ENCODE results near the genes ABHD4, REM2, PRMT5 and HOMEZ.

DNA sequence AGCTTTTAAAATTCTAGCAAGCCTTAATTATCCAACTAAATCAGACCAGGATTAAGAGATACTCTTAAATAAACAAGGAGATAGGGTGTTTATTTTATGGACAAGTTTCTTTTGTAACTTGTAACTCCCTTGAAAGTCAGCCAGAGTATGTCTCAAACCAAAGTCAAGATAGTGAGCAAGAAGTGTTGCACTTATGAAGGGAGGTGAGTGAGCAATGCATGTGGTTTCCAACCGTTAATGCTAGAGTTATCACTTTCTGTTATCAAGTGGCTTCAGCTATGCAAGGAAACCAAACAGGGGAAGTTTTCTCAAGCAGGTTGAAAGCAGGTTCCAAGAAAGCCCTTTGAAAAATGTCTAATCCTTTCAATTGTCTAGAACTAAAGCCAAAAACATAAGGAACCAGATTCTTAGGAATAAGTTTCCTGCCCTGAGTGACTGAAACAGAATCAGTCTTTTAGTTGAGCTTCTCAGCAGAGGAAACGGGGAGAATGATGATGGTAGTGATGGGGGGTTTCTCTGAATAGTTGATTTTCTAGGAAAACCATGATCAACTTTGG is 128.5 kb downstream of the DAD1 start:
- RRBS, result no CpG with 5 or more reads among the region's 2 CpGs

GRCh38 chr14:22481556-22482530 is 107.2 kb downstream of the DAD1 start:
- RRBS, result no CpG with 5 or more reads among the region's 9 CpGs

GRCh38 chr14:22493583-22494483 is 95.2 kb downstream of the DAD1 start:
- RRBS, result no CpG with 5 or more reads among the region's 5 CpGs

- RRBS, result no CpG with 5 or more reads among the region's 13 CpGs
These were observed 80.2 kb downstream of the DAD1 start for GRCh38 chr14:22508487-22509648.

DNA sequence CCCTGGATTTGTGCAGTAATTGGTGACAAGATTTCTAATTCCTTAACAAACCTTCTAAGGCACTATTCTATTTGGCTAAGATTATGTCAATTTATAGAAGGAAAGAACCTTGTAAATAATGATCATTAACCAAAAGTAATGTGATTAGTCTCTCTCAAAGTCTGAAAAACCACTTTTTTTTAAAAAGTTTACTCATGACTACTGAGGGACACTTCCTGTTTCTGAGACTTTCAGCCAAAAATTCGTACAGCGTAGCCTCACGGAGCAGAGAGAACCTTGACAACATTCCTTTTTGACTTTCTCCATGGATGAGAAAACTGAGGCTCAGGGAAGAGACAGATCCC is 68.3 kb downstream of the DAD1 start:
- RRBS, result no CpG with 5 or more reads among the region's 3 CpGs

DNA sequence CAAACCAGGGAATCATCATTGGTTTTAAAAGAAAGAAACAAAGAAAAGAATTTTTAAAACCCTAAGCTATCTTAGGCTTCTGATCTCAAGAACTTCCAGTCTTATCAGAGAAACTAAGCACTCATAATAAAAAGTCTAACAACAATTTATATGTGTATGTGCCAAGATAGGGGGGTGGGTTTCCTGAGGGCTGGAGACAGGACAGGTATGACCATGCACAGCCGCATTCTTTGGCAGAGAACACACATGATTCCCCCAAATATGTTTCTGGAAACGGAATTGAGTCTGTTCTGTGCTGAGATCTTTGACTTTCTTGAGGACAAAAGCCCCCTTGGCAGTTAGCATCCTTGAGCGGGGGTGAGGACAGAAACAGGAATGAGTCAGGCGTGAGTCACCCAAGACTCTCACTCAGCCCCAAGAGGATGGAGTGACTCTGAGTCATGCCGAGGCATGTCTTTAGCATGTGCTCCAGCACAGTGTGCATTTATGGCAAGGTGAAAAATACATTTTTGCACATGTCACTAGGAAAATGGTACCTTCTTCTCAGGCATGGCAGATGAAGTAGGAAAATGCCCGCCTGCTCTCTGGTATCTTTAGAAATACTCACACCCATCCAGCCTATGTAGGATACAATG is 52.2 kb downstream of the DAD1 start:
- RRBS, result no CpG with 5 or more reads among the region's 6 CpGs

DNA sequence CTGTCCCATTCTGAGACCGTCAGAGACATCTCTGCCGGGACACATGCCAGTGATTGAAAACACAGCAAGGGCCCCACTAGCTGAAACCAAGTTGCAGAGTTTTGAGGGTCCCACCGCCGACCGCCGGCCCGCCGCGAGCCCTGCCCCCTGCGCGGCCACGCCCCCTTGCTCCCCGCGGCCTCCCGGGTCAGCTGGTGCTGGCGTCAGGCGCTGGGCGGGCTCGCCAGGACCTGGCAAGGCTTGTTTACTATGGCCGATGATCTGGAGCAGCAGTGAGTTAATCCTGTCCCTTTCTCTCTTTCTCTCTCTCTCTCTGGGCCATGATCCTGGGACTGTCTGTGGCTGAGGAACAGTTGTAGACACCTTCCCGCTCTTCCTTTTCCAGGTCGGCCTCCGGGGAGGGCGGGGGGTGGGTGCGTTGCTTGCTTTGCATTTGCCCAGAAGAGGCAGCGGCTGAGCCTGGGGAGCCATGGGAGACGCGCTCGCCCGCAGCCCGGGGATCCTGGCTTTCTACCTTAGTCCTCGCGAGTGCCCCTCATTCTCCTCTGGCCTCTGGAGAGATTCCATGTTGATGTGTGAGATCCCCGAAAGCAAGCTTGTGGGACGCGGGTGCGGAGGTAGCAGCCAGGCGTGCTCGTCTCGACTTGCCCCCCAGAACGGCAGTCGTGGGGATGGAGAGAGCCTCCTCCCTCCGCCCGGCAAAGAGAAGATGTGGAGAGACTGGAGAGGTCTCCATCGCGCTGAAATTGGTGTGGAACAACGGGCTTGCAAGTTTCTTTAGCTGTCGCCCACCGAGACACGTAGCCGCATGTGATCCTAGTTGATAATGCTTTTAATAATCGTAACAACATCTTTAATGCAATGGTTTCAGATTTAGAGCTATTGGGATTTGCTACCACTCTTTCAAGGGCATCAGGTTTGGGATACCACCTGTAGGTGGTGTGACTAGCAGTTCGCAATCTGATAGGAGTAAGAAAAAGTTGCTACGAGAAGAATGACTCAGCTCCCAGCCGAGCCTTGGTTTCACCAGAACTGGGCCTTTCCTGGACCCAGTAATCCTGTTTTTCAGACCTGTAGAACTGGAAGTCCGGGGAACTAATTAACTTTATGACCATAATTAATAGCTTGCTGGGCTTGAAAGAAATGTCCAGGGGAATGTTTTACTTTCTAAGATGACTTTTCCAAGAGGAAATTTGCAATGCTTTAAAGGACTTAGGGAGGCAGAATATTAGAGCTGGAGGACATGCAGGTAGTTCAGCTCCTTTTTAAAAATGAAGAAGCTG is at the start of gene ABHD4:
ABHD4 (plus strand) TSS at position 243 of the 1,283 bp plus-strand sequence.
- RRBS, result 2% methylated on average over 22 of the region's 56 CpGs

- RRBS, result no CpG with 5 or more reads among the region's 3 CpGs
These were observed 17.8 kb downstream of the SLC7A7 start for GRCh38 chr14:22797331-22797922.

GRCh38 chr14:22817802-22818426 is 2.7 kb upstream of the SLC7A7 start:
- RRBS, result no CpG with 5 or more reads among the region's 7 CpGs

DNA sequence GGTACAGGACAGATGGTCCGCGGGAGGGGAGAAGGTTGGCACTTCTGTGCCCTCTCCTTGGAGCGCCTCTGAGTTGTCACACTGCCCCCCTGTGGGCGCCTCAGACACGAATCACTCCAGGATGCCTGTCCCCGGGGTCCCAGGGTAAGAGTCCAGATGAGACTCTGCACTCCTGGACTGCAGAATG is 17.0 kb downstream of the MMP14 start:
- RRBS, result no CpG with 5 or more reads among the region's 6 CpGs

- RRBS, result 17% methylated on average over 2 of the region's 17 CpGs
These were observed at the start of gene REM2 for GRCh38 chr14:22882490-22883412. Gene REM2, plus strand, starts transcription at chr14:22883222.

- RRBS, result no CpG with 5 or more reads among the region's 13 CpGs
These were observed 940 bp downstream of the PRMT5 start for GRCh38 chr14:22928068-22928803.

DNA sequence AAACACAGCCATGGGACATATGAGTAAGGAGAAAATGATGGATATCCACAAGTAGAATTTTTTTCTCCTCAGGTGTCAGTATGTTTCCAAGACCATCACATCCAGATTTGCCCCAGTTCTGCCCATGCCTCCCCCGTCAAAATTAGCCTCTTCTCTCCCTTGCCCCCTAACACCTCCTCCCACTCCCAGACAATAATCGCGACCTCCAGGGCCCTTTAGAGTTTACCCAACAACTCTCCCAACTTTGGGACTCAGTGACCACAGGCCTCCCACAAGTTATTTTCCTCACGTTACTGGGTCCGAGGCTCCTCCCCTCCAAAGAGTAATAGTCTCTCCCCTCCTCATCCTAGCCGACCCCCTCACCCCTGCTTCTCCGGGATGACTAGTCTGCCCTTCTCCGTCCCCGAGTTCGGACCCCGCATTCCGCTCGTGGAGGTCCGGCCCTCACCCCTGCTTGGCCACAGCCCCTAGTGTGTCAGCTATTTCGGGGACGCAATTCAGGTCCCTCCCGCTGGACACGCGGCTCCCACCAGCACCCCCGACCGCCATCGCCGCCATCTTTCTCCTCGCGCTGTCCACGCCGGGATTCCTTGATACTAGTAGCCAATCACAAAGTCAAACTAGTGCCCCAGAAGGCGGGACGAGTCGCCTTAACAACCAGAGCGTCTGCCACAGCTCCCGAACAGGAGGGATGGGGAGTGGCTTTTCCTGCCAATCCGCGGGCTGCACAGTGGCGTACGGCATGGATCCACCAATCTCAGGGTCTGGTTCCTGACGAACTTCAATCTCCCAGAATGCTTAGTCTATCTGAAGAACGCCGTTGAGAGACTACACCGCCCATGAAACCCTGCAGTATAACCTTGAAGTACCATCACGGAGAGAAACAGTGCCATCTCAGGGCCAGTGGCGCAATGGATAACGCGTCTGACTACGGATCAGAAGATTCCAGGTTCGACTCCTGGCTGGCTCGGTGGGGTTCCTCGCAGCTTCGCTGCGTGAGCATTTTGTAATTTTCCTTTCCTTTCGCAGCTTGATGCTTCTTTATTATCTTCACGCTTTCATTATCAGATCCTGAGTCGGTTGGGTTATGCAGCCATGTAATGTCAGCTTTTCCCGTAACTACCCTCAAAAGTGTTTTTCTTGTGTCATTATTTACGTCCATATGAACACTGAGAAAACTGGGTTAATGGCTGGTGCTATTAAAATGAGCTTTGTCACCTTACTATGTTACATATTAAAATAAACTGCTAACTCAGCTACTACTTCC is at the start of gene PRMT5:
PRMT5 (minus strand) TSS at position 573 of the 1,267 bp plus-strand sequence.
- RRBS, result 2% methylated on average over 8 of the region's 55 CpGs

DNA sequence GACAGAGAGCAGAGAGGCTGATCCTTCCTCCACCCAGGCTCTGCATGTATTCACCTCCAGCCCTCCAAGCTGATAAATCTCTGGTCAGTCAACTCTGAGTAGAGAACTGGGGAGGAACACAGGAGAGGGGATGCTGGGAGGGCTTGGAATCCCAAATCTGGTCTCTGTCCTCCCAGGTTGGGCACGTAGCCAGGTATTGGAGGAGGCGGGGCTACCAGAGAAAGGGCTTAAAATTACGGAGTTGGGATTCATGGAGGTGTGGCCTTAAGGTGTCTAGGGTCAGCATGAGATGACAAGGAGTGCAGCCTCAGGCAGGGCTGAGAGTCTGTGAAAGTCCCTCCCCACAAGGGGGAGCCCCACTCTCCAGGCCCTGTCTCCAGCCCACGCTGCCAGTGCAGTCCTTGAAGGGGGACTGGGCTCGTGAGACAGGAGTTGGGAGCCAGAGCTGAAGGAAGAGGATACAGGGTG is 1.3 kb downstream of the CDH24 start:
- RRBS, result no CpG with 5 or more reads among the region's 5 CpGs

- RRBS, result no CpG with 5 or more reads among the region's 4 CpGs
These were observed 11.6 kb upstream of the CDH24 start for GRCh38 chr14:23068886-23069287.

GRCh38 chr14:23119996-23120451 is 969 bp upstream of the CEBPE start:
- RRBS, result no CpG with 5 or more reads among the region's 7 CpGs

- RRBS, result no CpG with 5 or more reads among the region's 5 CpGs
These were observed 26.6 kb upstream of the CEBPE start for GRCh38 chr14:23145582-23146186.

- RRBS, result no CpG with 5 or more reads among the region's 2 CpGs
These were observed 19.2 kb downstream of the SLC7A8 start for GRCh38 chr14:23164195-23164732.

DNA sequence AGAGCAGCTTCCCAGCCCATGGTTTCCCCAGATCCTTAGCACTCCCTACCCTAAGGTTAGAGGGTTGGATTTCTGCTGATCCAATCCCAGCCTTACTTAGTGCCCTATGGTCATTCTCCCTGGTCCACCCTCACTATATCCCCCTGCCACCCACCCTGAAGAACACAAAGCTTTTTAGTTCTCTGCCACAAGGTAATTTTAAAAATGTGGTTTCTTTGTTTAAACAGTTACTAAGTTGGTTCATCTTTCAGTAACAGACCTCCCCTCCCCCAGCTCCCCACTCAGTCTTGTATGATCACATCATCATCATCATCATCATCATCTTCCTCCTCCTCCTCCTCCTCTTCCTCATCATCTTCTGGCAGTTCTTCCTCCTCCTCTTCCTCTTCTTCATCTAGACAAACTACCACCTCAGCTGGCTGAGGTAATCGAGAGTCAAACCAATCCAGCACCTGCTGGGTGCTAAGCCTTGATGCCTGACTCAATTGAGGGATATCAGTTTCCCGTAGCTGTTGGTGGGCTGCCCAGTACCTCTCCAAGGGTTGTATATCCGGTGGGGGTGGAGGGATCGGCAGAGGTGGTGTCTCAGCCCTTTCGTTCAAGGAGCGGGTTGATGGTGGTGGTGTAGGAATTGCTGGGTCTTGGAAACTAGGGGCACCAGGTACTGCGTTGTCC is 10.5 kb downstream of the HOMEZ start:
- RRBS, result no CpG with 5 or more reads among the region's 7 CpGs

DNA sequence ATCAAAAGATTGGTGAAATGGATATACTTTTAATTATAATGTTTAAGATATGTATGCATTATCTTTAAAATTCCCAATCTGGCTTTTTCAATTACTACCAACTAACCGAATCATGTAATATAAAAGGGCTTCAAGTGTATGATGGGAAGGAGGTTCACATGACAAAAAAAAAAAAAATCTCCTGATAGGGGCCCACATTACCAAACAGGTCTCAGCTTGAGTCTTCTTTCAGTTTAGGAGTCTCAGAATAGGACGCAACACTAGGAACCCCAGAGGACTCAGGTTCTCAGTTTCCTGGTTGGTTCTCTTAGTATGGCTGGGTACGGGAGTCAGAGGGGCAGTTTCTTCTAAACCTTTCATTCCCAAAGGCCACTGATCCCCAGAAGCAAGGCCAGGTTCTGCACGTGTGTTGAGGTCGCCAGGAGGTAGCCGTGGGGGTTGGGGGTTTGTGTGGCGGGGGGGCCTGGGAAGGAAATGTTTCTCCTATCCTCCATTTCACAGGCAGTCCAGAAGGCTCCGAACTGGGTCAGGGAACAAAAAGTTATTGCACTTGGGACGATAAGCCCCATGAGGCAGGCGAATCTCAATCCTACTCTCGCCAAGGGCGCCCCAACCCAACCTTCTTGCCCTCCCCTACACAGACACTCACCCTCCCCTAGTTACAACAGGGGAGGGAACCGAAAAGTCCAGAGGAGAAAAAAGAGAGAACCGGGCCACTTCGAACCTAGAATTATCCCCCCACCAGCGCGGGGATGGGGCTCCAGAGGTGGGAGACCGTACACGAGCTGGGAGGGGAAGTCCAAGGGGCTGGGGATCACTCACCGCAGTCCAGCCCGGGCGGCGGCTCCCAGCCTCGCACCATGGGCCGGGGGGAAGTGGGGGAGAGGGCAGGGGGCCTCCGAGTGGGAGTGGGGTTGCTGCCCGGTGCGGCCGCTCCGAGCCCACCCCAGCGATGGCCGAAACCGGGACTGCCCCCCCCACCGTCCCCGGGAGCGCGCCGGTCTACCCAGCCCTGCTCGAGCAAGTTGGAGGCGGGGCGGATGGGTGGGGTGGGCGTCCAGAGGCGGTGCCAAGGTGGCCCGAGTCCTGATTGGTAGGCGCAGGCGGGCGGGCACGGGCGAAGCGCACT is at the start of gene HOMEZ:
HOMEZ (minus strand) TSS at position 1,042 of the 1,129 bp plus-strand sequence.
- RRBS, result 3% methylated on average over 9 of the region's 50 CpGs